Measurements from ENCODE around the genes SEC22A and ADCY5.

DNA sequence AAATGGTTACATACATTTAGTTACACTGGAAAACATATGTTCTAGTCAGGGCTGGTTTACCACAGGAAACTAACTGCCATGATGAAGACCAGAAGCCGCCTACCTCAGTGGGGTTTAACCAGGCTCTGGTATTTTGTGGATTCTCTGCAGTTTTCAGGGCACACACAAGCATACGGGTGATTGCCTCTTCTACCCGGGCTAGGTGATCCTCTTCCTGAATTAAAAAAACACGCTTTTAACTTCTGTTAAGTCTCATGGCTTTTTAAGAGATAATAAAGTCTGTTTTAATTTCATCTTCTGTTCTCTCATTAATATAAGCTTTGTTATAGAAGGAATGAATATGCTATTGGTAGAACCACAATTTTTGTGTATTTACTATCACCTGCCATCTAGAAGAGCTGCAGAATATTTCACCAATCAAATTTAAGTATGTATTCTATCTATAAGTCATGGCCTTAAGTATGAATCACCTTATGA is 52.7 kb downstream of the HSPBAP1 start:
- RRBS: no CpG with 5 or more reads among the region's 4 CpGs

DNA sequence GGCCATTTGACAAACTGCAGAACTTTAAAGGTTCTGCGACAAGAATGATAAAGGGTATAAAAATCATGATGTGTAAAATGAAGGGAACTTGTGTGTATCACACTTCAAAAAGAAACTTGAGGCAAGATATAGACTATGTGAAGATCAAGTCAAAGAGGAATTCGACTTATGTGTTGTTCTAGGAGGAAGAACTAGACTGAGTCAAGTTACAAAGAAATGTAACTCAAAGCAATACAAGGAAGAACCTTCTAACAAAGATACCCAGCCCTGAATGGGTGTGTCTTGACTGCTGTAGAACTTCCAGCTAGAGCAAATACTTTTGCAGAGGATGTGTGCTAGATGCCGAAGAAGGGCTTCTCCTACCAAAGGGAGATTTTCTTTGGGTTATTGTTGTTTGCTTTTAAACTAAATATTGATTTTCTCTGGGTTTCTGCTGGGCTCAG is 2.4 kb downstream of the SLC49A4 start:
- RRBS: no CpG with 5 or more reads among the region's 3 CpGs

GRCh38 chr3:123070435-123070982 is 3.7 kb downstream of the PDIA5 start:
- RRBS: no CpG with 5 or more reads among the region's 8 CpGs

- RRBS: no CpG with 5 or more reads among the region's 5 CpGs
Observed at GRCh38 chr3:123105659-123106085, 38.8 kb downstream of the PDIA5 start.

GRCh38 chr3:123201137-123202081 is at the start of gene SEC22A:
Gene SEC22A (plus strand): TSS chr3:123201943.
- RRBS: 60% methylated on average over 1 of the region's 47 CpGs

DNA sequence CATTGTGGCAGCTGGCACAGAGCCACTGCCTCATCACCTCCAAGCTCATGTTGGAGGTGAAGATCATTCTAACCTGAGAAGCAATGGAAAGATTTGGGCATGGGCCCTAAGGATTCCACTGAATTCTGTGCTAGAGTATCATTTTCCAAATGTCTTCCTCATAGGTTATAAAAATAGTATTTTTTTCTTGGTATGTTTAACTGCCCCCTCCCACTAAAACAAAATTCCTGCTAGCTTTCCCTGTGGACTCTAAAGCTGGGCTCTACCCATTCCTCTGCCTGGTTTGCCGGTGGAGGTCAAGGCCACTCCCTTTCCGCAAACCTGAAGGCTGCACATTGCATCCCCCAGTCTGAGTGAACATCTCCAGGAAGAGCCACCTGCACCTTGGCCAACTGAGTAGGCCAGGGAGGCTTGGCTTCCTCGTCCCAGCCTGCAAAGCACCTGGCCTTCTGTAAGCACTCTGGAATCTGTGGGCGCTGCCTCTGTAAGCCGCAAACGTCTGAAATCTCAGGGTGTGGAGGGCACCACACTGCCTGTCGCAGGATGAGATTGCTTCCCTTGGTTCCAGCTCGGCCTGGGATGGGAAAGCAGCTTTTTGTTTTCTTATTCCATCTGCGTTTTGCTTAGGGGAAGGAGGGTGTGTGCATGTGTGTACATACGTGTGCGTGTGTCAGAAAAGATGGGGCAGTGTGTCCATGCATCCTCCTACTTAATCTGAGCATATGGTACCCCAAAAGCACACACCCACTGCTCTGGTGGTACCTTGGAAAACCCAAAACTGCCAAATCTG is 81.3 kb downstream of the SEC22A start:
- RRBS: no CpG with 5 or more reads among the region's 11 CpGs

GRCh38 chr3:123325003-123325775 is 123.4 kb downstream of the SEC22A start:
- RRBS: no CpG with 5 or more reads among the region's 16 CpGs

DNA sequence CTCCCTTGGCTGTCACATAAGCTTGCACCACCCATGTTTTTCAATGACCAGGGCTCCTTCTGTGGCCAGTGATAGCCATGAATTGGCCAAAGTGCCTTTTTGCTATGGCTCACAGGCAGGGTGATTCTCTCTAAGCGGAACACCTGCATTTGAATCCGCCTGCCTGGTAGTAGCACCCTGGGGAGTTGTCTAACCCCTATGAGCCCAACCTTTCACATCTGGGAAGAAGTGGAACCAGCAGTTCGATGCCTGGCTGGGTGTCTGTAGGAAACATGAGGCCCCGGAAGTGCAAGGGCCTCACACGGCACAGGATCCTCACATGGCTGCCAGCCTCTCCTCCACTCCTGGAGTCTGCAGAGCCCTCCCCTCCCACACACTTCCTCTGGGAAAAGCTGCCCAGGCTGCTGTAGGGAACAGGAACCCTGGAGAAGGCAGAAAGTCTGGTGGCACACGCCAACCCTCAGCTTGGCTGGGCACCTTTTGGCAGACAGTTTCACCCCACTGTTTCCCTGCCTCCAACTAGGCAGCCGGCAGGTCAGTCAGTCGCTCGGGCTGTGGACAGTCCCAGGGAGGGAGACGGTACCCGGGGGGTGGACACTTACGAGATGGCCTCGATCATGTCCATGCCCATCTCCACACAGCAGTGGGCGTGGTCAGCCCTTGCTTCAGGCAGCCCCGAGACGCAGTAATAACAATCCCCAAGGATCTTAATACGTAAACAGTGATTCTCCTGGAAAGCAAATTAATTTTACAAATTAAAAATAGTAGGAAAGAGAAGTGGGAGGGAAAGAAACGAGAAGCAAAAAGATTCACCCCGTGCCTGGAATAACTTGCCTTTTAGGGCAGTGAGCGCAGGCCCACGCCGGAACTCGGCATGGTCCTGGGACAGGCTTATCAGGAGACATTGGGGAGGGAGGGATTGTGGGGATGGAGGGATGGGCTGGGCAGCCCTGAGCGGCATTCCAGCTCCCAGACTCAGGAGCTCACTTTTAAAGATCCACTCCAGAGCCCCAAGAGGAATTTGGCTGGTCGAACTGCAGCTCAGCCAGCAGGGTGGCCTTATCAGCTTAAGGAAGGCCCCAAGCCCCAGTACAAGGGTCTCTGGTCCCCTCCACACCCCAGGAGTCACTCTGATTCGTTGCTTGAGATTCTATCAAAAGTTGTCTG is 118.2 kb downstream of the ADCY5 start:
- RRBS: 53% methylated on average over 5 of the region's 26 CpGs

- RRBS: no CpG with 5 or more reads among the region's 13 CpGs
Observed at GRCh38 chr3:123373419-123374071, 75.3 kb downstream of the ADCY5 start.

- RRBS: no CpG with 5 or more reads among the region's 22 CpGs
Observed at GRCh38 chr3:123383036-123383956, 65.6 kb downstream of the ADCY5 start.

DNA sequence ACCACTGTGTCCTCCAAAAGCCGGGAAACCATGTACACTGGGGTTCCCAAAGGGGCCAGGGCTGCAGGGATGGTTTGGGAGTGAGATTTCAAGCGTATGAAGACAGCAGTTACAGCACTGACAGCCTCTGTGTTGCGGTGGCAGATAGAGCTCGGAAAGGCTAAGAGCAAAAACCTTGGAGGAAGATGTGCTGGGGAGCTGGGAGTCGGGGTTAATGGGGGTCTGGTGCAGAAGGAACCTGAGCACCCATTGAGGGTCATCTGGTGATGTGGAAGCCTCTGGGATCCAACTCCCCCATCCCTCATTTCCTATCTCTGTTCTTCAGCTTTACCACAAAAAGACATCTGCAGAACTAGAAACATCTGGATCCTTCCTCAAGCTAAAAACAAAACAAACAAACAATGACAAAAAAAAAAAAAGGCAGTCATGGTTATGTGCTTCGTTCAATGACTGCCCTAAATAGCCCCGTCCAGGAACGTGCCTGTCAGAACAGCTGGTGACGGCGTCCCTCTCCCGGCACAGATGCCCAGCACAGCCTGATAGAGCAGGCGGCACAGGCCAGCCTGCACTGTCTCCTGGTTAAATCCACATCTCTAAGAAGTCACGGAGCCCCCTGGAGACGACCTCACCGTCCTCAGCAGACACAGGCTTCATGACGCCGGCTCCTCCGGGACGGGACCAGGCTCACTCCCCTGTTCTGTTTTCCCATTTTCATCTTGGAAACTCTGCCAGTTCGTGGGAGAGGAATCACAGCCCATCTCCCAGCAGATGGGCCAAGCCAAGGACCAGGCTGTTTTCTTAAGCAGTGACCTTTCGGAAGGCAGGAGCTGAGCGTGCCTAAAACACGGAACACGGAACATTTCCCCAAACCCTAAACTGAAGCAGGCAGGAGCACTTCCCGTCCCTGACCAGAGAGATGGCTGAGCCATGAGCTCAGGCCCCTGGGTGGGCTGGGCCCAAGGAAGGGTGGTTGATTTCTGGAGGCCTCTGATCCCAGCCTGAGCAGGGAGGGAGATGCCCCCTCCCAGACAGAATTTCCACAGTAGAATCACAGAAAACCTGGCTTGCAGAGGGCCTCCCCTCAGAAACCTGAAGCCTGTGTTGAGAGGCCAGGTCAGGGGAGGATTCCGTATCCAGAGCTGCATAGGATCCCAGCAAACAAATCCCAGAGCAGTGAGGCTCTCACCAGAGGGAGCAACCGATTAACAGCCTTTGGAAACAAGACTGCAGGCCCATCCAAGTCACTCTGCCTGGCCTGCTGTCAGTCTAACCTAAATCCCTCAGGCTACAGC is 36.0 kb downstream of the ADCY5 start:
- RRBS: no CpG with 5 or more reads among the region's 27 CpGs

DNA sequence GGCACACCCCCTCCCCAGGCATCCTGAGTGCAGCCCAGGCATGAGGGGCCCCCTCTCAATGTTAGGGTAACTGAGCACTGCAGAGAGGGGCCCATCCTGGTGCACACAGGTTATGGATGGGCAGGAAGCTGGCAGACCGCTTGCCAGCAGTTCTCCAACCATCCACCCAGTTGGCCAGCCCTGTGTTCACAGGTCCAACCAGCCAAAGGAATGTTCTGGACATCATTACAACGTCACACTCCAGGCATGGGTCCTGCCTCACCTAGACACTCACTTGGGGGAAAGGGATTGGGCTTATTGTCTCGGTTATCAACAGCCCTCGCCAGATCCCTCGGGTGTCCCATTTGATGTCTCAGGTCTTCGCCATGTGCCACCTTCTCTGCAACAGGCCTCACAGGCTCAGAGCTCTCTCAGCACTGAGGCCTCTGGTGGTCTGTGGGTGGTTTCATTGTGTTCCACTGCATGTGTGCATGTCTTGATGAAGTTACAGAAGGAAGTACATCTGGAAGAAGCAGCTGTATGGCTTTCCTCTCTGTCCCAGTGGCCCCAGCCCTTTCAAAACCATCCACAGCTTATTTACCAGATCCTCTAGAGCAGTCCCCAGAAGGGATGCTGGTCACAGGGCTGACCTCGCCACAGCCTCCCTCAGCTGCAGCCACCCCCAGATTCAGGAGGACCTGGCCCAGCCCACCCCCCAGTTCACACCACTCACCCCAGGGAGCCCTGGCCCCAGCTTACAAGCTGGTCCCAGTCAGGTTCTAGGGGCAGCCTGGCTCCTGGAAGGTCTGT is 23.7 kb downstream of the ADCY5 start:
- RRBS: no CpG with 5 or more reads among the region's 7 CpGs

DNA sequence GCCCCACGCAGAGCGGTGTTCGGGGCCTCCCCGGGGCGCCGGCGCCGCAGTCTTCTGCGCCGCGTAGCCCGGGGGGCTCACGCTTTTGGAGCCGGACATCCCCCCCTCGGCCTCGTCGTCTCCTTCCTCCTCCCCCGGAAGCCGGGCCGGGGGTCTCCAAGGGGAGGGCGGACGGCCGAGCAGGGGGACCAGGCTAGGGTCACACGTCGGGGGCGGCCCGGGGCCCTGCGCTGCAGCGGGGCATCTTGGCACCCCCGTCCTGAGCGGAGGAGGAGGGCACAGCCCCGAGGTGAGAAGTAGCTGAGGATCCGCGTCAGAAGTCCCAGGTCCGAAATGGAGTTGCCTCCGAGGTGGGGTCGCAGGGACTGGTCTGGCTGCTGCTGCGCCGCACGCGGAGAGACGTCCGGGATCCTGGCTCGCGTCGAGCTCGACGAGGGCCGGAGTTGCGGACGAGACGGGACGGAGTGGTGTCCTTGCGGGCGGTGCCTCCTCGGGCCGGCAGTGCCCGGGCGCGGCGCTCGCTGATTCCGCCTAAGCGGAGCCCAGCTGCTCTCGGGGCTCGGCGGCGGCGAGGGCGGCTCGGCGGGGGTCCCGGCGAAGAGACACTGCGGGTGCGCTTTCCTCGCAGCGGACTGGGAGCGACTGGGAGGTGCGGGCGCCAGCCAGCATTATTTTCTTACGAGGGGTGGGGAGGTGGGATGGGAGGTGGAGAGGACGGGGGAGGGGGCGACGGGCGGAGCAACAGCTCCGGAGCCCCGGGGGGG is at the start of gene ADCY5:
TSS of gene ADCY5 (minus strand) at position 644 of the 764 bp plus-strand sequence.
- RRBS: 4% methylated on average over 43 of the region's 88 CpGs

DNA sequence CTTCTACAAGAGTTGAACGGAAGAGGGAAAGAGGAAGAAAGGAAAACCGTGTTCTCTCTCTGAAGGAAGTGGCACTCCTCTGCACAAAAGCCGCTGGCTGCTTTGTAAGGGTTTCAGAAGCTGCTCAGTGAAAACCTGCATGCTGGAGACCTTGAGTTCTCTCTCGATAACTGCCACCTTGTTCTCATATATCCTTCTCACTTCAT is 61.7 kb downstream of the HACD2 start:
- RRBS: no CpG with 5 or more reads among the region's 4 CpGs

- RRBS: no CpG with 5 or more reads among the region's 4 CpGs
Observed at GRCh38 chr3:123667640-123668104, 82.8 kb upstream of the HACD2 start.

DNA sequence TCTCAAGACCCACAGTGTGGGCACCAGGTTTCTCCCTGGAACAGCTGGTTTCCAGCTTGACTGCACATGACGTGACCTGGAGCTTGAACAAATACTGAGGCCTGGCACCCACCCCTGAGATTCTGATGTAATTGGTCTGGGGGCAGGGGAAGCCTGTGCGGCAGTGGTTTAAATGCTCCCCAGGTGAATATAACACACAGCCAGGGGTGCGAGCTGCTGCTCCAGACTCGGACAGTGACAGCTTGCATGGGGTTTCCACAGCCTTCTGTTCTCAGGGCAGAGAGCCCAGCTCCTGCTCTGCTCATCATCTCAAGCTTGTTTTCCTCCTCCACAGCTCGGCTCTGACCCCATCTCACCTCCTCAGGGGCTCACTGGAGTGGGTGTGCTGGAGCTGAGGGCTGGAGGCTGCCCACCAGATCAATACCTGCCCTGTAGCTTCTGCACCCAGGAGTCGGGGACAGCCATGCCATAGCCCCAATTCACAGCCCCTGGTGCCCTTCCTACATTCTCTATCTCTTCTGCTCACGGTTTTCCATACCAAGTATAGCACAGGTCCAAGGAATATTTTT is 95.1 kb upstream of the HACD2 start:
- RRBS: no CpG with 5 or more reads among the region's 7 CpGs

GRCh38 chr3:123694201-123695269 is 109.7 kb upstream of the HACD2 start:
- RRBS: no CpG with 5 or more reads among the region's 8 CpGs

DNA sequence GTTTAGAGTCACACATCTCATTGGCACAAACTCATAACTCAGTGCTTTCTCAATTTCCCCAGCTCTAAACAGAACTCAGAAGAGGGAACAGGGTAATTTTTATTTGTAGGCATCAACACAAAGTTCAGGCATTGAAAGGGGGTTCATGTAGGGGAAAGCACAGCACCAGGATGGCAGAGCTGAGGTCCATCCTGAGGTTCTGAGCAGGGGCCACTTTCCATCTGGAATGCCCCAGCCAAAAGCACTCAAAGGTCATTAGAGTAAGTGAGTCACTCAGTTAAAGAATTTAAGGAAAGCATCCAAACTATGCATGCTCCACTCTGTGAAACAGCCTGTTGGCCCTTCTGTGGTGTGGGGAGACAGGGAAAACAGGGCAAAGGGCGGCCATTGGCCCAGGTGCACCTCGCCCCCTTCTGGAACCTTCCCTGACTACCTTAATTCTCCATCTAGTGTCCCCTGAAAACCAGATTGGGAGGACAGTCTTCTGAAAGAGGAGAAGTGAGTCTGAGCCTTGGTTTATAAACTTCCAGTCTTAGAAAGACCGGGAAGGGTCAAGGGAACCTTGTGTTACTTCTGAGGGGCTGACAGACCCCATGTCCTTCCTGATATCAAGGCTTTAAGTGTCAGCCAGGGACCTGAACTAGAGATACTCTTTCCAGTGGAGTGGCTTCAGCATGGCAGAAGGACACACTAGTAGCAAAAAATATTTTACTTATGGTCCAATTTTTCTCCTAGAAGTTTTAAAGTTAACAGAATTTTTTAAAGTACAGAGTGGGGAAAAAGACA is 133.3 kb downstream of the MYLK start:
- RRBS: no CpG with 5 or more reads among the region's 3 CpGs

DNA sequence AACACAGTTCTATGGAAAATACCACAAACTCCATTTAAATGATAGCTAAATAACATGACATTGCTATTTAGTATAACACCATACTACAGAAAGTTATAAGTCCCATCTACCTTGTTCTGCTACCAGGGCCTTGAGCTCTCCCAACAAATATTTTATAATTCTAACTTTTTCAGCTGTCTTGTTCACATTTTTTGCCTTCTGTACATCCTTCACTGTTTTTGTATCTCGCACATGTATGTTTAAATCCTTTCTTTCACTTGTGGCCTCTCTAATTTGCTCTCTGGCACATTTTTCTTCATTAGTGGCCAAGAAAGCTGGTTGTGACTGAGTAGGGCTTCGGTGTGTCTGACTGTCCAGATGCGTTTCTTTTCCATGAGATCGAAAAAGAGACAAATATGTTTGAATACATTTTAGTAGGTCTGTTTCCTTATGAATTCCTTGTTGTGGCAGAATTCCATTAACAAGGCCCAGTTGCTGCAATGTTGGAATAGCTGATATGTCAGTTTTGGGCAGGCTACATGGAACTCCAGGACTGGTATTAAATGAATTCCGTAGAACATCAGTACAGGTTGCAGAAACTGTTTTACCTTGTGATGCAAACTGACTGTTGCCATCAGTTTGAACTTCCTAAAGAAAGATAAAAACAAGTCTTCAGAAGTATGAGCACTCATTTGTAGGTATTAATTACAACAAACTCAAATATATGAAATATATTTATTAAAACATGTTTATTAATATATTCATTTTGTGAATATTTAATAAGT is 14.2 kb downstream of the CCDC14 start:
- RRBS: no CpG with 5 or more reads among the region's 5 CpGs